Spinal cord (tissue), 3 donors: ENCODE measurements around the genes KCTD7 and RABGEF1.

- PRO-cap: no peak
- RAMPAGE, long total RNA: no peak
Measured at GRCh38 chr7:66439605-66440076, 189.0 kb upstream of the KCTD7 start.

DNA sequence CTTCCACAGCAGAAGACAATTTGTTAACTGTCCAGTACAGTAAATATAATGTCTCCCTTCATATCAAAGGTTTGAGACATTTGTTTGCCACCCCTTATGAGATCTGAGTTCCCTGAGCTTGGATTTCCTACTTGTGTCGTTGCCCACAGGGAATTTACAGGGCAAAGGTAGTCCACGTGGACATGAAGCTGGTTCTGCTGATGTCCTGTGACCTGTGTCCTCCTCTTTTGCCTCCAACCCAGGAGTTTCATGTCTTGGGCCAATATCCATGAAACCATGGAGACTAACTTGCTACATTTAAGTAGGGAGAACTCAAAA is 172.3 kb upstream of the KCTD7 start:
- PRO-cap: no peak
- RAMPAGE, long total RNA: no peak

DNA sequence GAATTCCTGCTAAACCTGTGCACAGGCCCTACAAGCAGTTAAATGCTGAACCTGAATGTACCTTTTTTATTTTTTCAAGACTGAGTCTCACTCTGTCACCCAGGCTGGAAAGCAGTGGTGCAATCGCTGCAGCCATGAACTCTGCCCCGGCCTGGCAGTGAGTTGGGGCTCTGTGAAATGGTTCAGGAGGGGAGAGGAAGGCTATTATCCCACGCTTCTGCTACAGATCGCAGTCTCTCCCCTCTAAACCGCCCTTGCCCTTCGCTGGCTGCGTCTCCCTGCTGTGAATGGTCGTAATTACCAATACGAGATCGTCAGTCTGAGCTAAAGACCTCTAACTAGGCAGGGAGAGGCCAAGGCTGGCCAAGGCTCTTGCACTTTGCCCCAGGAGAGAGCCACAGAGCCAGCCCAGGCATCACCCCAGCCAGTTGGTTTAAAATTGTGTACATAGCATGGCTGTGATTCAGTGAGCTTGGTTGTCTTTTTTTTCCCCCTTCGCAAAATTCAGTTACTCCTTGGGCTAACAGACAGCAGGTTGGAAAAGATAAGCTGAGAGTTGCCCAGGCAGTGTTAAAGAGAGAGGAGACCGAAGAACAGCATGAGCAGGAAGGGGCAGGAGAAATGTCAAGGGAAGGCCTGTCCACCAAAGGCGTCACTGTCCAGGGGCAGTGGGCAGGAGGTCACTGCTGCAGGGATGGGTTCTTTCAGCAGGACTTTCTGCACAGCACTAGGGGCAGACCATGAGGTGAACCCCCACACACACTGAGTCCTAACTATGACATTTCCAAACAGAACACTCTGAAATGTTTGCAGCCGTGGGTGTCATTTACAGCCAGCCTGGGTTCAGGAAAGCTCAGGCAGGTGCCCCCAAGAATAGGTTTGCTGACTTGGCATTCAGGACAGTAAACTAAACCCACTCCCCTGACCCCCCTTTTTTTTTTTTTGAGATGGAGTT is 92.8 kb upstream of the KCTD7 start:
- PRO-cap: no peak
- RAMPAGE, long total RNA: no peak

DNA sequence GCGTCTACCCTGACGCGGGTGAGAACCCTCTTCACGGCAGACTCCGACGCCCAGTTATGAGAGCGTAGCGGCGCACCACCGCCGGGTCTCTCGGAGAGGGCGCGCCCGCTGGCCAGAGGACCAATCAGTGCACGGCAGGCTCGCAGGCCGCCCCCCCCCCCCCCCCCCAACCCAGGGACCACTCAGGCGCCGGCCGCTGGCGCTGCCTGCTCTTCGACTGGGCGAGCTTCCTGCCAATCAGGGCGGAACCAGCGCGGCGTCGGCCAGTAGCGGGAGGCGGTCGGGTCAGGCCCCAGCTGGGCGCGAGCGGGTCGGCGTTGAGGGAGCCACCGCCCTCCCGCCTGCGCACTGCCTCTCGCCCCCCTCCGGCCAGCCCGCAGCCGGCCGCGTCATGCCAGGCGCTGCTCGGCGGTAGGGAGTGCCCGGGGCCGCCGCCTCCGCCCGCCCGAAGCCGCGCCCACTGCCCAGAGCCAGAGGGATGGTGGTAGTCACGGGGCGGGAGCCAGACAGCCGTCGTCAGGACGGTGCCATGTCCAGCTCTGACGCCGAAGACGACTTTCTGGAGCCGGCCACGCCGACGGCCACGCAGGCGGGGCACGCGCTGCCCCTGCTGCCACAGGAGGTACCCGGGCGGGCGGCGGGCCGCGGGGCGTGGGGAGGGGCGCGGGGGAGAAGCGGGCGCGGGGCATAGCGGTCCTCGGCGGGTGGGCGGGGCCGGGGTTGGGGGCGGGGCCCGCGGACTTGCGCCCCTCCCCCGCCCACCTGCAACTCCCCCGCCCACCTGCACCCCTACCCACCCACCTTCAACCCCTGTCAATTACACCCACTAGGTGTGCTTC is at the start of gene KCTD7:
Gene KCTD7 (plus strand): TSS at position 295 of the 839 bp plus-strand sequence.
- PRO-cap: bidirectional peak, plus-strand start at position 295 of the sequence, minus-strand start at position 58 of the sequence; unidirectional peak, plus-strand start at position 487 of the sequence
- RAMPAGE, long total RNA: no peak

GRCh38 chr7:66653873-66654326 is 25.2 kb downstream of the KCTD7 start:
- PRO-cap: no peak
- RAMPAGE, long total RNA: no peak

DNA sequence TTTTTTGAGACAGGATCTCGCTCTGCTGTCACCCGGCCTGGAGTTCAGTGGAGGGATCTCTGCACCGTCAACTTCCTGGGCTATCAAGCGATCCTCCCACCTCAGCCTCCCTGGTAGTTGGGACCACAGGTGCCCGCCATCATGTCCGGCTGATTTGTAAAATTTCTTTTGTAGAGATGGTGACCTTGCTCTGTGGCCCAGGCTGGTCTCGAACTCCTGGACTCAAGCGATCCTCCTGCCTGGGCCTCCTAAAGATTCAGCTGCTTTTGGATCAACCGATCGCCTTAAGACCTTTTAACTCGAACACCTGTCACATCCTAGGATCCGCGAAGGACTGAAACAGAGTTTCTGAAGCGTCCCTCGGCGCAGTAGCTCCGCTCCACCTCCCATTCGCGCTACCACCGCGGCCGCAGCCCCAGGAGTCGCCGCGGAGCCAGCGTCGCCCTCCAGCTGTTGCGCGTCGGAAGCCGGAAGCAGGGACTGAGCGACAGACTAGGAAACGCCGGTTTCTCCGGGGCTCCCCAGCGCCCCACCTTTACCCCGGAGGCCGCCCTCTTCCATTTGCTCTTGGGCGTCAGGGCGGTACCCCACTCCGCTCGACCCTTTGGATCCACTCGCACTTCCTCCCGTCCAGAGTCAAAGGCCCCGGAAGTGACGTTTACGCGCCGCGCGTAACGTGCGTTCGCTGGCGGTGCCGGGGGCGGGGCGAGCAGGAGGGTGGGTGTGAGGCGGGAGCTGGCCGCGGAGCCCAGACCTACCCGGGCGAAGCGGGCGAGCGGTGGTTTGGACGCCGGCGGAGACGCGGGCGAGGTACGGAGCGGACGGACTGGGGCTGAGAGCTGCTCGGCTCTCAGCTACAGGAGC is at the start of gene RABGEF1:
Gene RABGEF1 (plus strand): TSS at position 751 of the 864 bp plus-strand sequence.
- PRO-cap: no peak
- RAMPAGE, long total RNA: start-site peak on the minus strand centred at position 613 of the sequence, 75 bp wide, 265 and 254 reads in 2 replicates

DNA sequence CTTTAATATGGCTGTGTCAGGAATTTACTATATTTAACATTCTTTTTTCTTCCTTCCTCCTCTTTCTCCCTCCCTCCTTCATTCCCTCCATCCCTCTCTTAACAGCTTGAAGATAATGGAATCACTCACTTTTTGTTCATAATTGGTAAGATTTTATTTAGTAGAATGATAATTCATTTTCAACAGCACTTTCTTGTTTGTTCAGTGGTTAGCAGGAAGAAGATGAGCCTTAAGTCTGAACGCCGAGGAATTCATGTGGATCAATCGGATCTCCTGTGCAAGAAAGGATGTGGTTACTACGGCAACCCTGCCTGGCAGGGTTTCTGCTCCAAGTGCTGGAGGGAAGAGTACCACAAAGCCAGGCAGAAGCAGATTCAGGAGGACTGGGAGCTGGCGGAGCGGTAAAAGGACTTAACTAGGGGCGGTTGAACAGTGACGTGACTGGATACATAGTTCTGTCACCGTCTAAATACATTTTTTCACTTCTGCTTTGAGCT is 31.2 kb downstream of the RABGEF1 start:
- PRO-cap: no peak
- RAMPAGE, long total RNA: no peak

DNA sequence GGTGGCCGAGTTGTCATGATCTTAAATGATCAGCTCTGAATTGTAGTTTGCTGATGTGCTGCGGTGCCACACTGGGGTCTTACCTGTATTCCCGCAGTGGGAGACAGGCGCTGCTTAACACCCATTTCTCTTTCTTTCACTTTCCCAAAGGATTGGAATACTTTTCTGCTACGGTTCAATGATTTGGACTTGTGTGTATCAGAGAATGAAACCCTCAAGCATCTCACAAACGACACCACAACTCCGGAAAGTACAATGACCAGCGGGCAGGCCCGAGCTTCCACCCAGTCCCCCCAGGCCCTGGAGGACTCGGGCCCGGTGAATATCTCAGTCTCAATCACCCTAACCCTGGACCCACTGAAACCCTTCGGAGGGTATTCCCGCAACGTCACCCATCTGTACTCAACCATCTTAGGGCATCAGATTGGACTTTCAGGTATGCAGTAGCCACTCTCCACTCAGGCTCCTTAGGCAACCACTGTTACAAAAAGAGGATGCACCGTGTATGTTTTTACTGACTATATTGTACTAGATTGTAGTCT is 23.9 kb downstream of the TMEM248 start:
- PRO-cap: no peak
- RAMPAGE, long total RNA: no peak

GRCh38 chr7:66970553-66970752 is 24.9 kb downstream of the SBDS start:
- PRO-cap: no peak
- RAMPAGE, long total RNA: no peak

DNA sequence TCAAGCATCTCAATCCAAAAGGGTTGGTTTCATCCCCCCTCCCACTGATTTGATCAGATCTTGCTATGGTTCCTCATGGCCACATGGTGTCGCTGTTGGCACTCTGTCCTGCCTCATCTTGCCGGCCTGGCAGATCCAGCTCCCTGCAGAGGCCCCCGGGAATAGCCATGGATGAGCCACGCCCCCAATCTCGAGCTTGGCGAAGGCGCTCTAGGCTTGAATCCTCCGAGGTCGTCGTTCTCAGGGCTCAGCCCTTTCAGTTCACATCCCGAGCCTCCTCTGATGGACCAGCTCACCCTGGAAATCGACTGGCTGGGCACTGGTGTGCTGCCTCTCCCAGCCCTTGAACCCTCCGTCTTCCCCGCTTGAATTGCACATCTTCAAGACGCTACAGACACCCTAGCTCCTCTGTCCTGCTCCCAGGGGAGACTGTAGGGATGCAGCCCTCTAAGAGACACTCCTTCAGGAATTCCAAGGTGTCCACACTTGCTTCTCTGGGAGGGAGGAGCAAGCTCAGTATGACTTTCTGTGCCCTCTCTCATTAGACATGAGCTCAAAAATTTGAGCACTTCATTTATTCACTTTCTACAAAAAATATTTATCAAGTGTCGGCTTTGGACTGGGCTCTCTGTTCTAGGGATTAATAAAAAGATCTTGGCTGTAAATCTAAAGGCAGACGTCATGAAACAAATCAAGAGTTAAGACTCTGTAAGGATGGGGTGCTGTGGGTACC is 348.7 kb downstream of the SPDYE21 start:
- PRO-cap: no peak
- RAMPAGE, long total RNA: no peak

GRCh38 chr7:69598800-69599083 is 467 bp downstream of the AUTS2 start:
- PRO-cap: no peak
- RAMPAGE, long total RNA: no peak

DNA sequence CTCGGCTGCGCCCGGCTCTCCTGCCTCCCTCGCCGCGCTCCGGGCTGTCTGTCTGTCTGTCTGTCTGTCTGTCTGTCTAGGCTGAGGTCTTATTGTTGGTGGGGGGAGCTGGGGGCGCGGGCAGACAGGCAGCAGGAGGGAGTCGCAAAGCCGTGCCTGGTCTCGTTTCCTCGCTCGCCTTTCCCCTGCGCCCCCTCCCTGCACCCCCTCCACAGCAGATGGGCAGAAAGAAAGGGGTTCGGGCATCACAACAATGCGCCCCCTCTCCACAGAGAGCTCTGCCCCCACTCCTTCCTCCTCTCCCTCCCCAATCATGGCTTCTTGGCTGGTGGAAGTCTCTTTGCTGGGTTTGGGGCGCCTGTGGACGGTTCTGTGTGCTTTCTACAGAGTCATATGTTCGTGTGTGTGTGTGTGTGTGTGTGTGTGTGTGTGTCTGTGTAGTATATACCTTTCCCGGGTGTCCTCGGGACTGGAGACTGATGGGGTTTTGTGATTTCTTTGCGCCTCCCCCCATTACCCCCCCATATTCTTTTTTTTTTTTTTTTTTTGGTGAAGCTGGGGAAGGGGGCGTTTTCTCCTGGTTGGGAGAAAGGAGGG is 1.8 kb downstream of the AUTS2 start:
- PRO-cap: no peak
- RAMPAGE, long total RNA: no peak

DNA sequence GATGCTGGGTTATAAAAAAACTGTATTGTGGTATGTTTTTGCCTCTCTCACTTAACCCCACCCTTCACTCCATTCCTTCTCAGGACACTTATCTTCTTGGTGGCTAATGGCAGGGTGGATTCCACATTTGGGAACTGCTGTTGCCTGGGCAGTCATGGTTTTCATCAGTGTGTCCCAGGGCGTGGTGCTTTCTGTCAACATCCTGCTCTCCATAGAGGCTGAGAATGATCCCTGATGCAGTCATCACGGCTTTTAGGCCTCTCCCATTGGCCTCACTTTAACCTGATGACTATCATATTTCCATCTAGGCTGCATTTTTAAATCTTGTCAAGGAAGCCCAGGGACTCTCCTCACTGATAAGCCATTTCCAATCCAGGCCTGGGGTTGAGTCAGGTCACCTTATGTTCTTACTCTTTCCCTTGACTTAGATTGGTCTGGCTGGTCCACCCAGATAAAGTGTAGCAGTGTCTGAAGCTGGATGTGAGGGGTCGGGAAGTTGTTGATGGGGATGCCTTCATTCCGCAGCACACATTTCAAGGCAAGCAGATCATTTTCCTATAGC is 176.9 kb downstream of the AUTS2 start:
- PRO-cap: no peak
- RAMPAGE, long total RNA: no peak

DNA sequence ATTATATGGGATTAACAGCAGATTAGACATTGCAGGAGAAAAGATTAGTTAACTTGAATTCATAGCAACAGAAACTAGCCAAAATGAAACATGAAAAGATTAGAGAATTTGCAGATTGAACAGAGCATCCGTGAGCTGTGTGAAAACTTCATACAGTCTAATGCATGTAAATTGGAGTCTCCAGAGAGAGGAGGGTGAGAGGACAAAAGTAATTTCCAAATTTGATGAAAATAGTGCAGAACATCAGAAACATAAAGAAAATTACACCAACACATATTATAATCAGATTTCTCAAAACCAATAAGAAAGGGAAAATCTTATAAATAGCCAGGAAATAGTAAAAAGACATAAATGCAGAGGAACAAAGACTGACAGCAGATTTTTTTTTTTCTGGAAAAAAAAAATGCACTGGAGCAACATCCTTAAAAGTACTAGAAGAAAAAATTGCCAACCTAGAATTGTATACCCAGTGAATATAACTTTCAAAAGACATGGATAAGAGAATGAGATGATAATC is 553.8 kb downstream of the AUTS2 start:
- PRO-cap: no peak
- RAMPAGE, long total RNA: no peak

DNA sequence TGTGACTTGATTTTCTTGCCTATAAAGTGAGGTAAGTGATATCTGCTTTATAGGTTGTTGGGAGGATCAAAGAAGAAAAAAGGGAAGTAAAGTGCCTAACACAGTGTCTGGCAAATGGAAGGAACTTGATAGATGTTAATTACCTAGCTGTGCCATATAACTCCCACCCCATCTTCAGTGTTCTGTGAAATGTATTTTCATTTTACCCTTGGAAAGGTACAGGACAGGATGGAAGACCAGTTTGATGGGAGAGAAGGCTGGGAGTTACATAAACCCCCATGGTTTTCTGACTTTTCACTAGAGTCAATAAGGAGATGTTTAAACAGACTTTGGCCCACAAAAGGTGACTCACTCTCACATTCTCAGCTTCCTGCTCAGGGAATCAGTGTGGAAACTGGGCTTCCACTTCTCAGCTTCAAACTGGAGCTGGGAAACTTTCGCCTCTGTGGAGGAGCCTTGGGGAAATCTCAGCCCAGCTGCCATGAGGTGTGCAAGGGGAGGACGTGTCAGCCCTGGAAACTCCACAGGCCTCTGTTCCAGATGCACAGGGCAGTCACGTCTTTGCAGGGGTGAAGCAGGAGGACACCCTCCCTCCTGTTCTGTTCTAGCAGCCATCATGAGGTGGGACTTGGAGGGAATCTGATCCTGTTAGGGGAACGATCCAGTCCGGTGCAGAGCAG is 560.5 kb upstream of the GALNT17 start:
- PRO-cap: no peak
- RAMPAGE, long total RNA: no peak

DNA sequence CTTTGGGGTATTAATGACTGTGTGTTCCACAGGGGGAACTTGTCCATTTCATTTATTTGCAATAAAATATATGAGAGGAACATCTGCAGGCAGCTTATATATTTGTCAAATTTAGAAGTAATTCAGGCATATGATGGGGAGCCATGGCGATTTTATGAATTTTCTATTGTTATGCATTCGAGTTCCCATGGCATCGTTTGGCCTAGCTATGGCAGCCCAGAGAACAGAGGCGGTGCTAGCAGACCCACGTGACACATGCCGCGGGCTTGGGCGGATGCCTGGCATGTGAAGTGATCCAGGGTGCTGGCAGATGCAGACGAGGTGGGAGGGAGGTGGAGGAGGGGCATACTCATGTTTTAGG is 560.0 kb upstream of the GALNT17 start:
- PRO-cap: no peak
- RAMPAGE, long total RNA: no peak

- PRO-cap: no peak
- RAMPAGE, long total RNA: no peak
Measured at GRCh38 chr7:70765964-70766773, 365.8 kb upstream of the GALNT17 start.

DNA sequence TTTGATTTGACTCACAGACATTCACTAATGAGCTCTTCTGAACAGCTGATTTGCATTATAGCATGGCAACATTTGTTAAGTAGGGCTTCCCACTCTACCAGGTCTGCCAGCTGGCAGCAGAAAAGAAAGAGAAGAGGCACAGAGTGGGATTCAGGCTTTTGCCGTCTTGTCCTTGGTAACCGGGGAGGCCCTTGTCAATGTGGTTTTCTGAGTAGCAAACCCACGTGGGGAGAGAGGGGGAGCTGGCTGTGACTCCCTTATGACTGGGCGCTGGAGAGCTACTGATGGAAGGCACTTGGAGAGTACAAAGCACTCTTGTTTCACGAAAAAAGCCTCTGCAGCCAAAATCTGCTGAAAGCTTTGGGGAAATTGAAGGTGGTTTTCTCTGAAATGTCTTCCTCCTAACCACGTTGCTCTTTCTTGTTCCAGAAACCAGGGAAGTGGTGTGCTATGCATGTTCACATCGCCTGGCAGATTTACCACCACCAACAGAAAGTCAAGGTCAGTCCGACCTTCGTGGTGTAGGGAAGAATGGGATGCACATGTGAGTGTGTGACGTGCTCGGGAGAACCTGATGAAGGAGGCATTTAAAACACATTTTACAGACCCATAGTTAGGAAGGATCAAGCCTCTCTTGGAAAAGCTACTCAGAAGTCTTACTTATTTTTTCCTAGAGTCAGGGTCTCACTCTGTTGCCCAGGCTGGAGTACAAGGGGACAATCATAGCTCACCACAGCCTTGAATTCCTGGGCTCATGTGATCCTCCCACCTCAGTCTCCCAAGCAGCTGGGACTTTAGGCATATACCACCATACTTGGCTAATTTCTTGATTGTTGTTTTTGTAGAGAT is 355.0 kb upstream of the GALNT17 start:
- PRO-cap: no peak
- RAMPAGE, long total RNA: no peak

DNA sequence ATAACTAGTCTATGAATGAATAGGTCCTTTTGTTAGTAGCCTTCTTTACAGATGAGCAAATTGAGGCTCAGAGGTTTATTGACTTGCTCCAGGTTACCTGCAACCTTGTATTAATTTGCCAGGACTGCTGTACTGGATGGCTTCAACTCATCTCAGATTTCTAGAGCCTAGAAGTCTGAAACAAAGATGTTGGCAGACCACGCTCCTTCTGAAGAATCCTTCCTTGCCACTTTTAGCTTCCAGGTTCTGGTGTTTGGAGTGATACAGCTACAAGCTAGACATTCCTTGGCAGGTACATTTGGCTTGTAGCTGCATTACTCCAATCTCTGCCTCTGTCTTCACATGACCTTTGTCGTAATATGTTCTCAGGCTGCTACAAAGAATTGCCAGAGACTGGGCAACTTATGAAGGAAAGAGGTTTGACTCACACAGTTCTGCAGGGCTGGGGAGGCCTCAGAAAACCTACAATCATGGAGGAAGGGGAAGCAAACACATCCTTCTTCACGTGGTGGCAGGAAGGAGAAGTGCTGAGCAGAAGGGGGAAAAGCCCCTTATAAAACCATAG is 146.3 kb downstream of the GALNT17 start:
- PRO-cap: no peak
- RAMPAGE, long total RNA: no peak

DNA sequence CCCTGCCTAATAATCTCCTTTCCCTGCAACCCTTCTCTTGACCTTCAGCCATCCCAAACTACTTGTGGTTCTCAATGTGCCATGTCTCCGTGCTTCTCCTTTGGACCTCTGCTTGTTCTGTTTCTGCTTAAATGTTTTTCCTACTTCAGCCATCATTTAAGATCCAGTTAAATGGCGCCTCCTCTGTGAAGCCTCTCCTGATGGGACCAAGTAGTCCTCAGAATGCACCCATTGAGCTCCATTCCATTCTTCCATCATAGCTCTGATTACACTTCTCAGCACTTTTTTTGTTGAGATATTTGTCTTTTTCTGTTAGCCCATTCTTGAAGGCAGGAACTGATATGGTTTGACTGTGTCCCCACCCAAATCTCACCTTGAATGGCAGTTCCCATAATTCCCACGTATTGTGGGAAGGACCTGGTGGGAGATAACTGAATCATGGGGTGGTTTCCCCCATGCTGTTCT is 198.9 kb upstream of the CALN1 start:
- PRO-cap: no peak
- RAMPAGE, long total RNA: no peak